ENCODE measurements around a stretch of chr19.

DNA sequence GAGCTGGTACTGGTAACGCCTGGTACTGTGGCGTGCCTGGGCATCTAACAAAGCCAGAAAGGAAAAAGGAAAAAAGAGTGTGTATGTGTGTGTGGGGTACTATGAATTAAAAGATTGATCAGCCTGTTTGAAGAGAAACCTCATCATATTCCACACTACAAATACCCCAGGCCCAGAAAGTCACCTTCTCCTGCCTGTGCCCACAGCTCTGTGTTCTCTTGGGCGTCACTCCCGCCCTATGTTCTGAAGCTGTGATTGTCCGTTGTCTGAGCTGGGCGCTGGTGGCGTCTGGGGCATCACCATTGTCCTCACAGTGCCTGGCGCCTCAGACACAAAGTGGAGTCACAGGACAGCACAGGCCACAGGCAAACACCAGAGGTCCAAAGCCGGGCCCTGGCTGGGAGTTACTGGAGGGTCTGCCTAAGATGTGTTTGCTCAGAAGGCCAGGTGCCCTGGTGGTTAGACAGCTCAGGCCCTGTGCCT, 34.3 kb downstream of the DNM2 start:
- PRO-cap = no peak
- RAMPAGE, long total RNA, 2 experiments = no peak in any of the 2 experiments

DNA sequence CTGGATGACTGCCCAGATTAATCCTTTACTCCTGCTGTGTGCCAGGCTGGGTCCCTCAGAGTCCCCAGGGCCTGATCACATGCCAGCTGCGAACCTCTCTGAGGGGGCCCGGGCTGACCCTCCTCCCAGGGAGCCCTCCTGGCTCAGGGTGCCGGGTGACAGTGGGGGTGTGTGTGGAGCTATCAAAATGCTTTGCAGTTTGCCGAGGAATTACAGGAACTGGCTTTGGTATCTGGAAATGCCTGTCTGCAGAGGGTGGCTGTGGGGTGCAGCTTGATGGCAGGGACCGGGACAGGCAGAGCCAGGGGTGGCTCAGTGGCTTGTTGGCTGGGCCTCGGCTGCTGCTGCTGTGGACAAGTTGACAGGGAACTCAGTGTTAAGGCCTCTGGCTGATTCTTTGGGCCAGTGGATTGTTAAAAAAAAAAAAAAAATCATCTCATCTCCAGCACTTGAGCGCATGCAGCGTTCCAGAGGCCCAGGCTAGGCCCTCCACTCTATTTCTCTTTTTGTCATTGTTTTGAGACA, 49.0 kb downstream of the DNM2 start:
- PRO-cap = no peak
- RAMPAGE, long total RNA, 2 experiments = no peak in any of the 2 experiments

- PRO-cap = no peak
- RAMPAGE, long total RNA, 2 experiments = no peak in any of the 2 experiments
Observed at GRCh38 chr19:10768361-10768842, 50.5 kb downstream of the DNM2 start.

DNA sequence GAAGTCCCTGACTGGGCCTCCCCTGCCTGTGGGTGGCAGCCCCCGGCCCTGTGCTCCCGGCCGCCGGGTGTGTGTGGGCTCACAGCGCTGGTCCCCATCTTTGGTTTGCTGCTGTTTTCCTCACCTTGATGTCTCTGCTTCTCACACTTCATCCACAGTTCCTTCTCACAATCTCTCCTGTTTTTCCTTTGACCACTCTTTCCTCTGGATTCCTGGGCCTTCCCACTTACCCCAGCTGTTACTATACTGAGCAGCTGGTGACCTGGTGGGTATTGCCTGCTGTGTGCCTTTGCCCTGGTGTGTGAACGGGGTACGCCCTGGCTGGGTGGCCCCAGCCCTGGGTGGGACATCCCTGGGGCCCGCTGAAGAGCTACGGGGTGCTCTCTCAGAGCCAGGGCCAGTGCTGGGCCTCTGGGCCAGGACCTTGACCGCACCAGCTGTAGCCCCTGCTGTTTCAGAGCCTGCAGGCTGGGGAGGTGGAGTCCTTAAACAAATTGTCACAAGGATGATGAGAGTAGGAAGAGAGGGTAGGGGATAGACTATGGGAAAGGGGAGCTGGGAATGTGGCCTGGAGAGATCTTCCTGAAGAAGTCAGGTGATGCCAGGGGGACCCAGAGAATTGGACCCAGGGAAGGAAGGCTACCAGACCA, 32.5 kb downstream of the TMED1 start:
- PRO-cap = no peak
- RAMPAGE, long total RNA, 2 experiments = no peak in any of the 2 experiments

DNA sequence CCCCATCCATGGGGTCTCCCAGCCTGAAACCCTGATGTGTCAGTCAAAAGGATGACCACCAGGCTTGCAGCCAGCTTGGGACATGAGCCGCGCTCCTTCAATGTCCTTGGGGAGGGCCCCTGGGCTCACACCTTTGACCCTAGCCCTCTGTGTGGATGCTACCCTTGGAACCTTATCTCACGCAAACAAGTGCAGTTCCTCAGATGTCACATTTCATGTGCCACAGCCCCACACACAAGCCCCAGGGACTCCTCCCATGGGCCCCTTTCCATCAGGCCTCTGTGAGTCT, 24.3 kb downstream of the TMED1 start:
- PRO-cap = no peak
- RAMPAGE, long total RNA, 2 experiments = no peak in any of the 2 experiments

- PRO-cap = no peak
- RAMPAGE, long total RNA, 2 experiments = no peak in any of the 2 experiments
Observed at GRCh38 chr19:10878233-10878678, 6.9 kb downstream of the CARM1 start.

DNA sequence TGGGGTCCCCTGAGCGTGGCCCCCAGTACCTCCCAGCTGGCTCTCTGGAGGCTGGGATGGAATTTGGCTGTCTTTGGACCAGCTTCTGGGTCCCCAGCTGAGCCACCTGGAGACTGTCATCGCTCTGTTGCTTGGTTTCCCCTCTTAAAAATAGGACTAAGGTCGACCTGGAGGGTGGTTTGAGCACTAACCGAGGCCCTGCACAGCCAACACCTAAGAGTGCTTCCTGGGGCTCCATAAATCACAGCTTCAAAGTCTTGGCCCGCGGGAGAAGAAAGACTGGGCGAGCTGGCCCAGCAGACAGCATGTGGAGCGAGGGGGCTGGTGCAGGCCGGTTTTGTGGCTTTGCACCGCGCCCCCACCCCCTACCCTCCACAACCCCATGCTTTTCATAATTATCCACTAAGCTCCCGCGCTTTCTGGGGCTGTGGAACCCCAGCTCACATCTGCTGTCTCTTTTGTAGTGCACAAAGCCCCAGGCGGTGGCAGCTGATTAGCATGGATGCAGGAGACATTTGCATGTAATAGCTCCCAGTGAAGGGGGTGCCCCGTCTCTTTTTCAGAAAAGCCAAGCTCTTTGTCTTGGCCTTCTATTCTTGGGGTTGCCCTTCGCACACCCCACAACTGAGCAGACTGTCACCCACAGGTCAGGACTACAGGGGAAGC, 17.1 kb downstream of the CARM1 start:
- PRO-cap = no peak
- RAMPAGE, long total RNA, 2 experiments = no peak in any of the 2 experiments

DNA sequence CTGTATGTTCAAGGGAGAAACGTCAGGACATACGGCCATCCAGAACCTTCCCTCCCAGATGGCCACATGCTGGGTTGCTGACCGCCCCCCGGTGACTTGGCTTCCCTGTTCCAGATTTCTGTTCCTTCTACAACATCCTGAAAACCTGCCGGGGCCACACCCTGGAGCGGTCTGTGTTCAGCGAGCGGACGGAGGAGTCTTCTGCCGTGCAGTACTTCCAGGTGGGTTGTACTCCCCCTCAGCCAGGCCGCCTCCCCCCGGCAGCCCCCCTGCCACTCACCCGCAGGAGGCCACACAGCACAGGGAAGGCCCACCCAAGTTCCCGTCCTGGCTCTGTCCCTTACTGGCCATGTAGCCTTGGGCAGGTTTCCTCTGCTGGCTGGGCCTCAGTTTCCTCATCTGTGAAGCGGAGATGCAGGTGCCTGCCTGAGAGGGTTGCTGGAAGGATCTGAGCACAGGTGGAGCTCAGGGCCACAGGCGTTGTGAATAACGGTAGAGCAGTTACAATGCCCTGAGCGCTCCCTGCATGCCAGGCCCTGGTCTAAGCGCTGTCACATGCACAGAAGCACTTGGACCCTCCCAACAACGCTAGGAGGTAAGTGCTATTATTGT, 20.4 kb downstream of the YIPF2 start:
- PRO-cap = no peak
- RAMPAGE, long total RNA, 2 experiments = no peak in any of the 2 experiments

DNA sequence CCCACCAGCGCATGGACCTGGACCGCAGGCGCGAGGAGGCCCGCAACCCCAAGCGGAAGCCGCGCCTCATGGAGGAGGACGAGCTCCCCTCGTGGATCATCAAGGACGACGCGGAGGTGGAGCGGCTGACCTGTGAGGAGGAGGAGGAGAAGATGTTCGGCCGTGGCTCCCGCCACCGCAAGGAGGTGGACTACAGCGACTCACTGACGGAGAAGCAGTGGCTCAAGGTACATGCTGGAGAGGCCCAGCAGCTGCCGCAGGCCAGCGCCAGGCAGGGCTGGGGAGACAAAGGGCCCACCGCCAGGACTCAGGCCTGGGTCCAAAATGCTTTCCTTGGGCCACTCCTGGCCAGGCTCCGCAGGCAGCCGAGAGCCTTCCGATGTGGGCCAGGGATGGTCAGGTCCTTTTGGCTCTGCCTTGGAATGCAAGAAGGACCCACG, 54.3 kb upstream of the LDLR start:
- PRO-cap = no peak
- RAMPAGE, long total RNA, 2 experiments = no peak in any of the 2 experiments

DNA sequence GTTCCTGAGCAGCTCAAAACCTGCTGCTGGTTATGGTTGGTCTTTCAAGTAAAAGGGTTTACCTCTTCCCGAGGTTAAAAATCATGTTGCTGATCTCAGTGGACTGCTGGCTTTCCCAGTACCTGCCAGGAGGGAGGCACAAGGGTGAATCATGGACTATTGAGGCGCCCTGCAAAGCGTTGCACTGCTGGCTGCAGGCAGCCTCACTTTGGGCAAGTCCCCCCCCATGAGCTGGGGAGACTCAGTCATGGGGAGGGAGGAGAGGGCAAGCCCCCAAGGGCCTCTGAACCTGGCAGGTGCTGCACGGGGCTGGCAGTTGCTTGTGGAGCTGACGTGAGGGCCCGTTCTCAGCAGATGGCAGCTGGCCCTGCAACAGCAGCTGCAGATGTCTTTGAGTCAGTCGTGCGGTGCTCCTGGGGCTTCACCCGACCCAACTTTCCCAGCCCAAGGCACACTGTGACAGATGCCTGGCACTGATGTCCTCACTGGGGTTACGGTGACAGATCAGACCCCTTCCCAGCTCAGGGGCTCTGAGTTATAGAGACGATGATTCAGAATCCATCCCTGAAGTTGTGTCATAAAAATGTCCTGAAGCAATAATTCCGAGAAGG, 53.8 kb upstream of the LDLR start:
- PRO-cap = no peak
- RAMPAGE, long total RNA, 2 experiments = no peak in any of the 2 experiments

DNA sequence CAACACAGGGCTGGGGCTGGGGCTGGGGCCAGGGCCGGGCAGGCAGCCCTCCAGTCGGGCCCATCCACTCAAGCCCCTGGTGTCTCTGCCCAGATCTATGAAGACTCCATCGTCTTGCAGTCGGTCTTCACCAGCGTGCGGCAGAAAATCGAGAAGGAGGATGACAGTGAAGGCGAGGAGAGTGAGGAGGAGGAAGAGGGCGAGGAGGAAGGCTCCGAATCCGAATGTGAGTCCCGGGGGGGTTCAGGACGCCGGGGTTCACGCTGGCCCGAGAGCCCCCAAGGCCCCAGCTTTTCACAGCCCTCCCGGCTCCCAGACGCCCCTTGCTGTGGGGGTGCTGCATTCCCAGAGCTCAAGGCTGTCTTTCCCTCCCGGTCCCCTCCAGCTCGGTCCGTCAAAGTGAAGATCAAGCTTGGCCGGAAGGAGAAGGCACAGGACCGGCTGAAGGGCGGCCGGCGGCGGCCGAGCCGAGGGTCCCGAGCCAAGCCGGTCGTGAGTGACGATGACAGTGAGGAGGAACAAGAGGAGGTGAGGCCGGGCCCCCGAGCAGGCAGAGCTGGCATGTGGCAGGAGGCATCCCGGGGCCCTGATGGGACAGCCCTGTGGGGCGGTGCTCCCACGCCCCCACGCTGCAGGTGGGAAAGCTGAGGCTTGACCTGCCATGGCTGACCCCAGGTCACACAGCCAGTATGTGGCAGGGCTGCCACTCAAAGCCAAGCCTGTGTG, 29.4 kb upstream of the LDLR start:
- PRO-cap = no peak
- RAMPAGE, long total RNA, 2 experiments = no peak in any of the 2 experiments

DNA sequence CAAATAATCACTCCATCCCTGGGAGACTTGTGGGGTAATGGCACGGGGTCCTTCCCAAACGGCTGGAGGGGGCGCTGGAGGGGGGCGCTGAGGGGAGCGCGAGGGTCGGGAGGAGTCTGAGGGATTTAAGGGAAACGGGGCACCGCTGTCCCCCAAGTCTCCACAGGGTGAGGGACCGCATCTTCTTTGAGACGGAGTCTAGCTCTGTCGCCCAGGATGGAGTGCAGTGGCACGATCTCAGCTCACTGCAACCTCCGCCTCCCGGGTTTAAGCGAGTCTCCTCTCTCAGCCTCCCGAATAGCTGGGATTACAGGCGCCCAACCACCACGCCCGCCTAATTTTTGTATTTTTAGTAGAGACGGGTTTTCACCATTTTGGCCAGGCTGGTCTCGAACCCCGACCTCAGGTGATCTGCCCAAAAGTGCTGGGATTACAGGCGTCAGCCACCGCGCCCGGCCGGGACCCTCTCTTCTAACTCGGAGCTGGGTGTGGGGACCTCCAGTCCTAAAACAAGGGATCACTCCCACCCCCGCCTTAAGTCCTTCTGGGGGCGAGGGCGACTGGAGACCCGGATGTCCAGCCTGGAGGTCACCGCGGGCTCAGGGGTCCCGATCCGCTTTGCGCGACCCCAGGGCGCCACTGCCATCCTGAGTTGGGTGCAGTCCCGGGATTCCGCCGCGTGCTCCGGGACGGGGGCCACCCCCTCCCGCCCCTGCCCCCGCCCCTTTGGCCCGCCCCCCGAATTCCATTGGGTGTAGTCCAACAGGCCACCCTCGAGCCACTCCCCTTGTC, 626 bp downstream of the LDLR start:
- PRO-cap = bidirectional peak, plus-strand start outside the sequence, minus-strand start at position 646 of the sequence
- RAMPAGE, long total RNA, 2 experiments = no peak in any of the 2 experiments

DNA sequence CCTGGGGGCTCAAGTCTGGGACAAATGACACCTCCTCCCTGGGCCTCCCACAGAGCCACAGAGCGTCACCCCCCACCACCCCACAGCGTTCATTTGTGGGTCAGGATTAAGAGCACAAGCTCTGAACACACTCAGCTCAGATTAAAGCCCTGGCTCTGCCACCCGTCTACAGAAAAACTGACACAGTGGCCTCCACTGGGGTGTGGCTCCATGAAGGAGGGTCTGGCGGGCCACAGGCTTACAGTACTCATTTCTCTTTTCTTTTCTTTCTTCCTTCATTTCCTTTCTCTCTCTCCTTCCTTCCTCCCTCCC, 16.3 kb downstream of the SPC24 start:
- PRO-cap = no peak
- RAMPAGE, long total RNA, 2 experiments = no peak in any of the 2 experiments

GRCh38 chr19:11240066-11240470, 649 bp downstream of the ANGPTL8 start:
- PRO-cap = no peak
- RAMPAGE, long total RNA, 2 experiments = no peak in any of the 2 experiments

DNA sequence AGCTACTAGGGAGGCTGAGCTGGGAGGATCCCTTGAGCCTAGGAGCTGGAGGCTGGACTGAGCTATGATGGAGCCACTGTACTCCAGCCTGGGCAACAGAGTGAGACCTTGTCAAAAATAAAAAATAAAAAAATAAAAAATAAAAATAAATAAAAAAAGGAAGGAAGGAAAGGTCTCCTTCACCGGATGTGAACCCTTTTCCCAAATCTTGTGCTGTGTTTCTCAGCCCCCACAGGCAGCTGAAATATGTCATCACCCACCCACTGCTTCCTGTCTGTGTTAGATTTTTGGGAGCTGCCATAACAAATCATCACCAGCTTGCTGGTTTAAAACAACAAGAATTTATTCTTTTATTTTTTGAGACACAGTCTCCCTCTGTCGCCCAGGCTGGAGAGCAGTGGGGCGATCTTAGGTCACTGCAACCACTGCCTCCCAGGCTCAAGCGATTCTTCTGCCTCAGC, 9.5 kb upstream of the TSPAN16 start:
- PRO-cap = no peak
- RAMPAGE, long total RNA, 2 experiments = no peak in any of the 2 experiments

DNA sequence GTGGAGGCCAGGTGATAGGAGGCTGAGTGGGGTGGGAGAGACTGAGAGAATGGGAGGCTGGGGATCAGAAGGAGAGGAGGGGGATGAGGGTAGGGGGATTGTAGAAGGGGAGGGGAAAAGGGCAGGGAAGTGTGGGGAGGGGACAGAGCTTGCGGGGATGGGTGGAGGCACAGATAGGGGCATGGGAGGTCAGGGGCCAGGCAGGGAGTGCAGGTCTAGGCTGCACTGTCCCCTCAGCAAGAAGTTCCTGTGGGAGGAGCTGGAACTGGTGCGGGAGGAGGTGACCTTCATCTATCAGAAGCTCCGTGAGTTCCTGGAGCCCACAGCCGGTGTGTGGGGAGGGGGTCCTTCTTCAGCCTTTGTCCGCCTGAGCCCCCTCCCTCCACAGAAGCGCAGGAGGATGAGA, 3.6 kb upstream of the PLPPR2 start:
- PRO-cap = no peak
- RAMPAGE, long total RNA, 2 experiments = no peak in any of the 2 experiments

GRCh38 chr19:11379381-11379909, 4.7 kb downstream of the EPOR start:
- PRO-cap = no peak
- RAMPAGE, long total RNA, 2 experiments = no peak in any of the 2 experiments

DNA sequence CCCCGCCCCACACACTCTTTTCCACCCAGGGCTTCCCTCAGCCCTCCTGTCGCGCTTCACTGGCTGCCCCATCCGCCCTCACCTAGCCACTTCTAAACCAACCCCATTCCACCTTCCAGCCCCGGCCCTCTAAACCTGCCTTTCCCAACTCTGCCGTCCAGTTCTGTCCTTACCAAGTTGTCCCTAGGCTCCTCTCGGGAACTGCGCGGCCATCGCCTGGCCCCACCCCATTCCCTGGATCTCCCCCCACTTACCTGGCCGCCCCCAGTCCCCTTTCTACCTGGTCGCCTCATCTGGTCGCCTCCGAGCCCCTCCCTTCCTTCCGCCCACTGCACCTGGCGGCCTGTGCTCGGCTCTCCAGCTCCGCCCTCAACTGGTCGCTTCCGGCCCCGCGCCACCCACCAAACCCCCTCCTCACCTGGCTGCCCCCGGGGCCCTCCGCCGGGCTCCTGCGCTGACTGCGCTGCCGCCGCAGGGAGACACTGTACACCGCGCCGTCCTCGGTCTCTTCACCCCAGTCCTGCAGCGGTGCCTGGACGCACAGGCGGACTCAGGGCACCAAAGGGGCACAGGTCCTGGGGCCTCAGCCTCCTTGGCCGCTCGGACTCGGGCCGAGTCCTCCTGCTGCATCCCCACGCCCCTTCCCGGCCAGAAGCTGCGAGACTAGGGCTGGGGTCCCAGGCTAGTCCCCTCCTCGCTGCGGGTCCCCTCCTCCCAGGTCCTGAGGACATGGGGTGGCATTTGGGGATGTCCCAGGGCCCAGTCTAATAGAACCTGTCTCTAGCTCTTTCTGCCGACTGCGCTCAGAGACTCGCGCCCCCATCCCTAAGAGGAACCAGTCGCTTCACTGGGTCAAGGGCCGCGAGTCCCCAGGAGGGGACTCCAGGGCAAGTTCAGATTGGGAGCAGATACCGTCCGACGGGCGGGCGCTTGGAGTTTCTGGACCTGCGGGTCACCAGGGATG, 579 bp downstream of the RGL3 start:
- PRO-cap = no peak
- RAMPAGE, long total RNA, 2 experiments = start-site peak on the minus strand in 1 of 2 experiments, centred at position 314 of the sequence, 111 reads per replicate

- PRO-cap = no peak
- RAMPAGE, long total RNA, 2 experiments = no peak in any of the 2 experiments
Observed at GRCh38 chr19:11421654-11422023, 2.5 kb upstream of the RGL3 start.

DNA sequence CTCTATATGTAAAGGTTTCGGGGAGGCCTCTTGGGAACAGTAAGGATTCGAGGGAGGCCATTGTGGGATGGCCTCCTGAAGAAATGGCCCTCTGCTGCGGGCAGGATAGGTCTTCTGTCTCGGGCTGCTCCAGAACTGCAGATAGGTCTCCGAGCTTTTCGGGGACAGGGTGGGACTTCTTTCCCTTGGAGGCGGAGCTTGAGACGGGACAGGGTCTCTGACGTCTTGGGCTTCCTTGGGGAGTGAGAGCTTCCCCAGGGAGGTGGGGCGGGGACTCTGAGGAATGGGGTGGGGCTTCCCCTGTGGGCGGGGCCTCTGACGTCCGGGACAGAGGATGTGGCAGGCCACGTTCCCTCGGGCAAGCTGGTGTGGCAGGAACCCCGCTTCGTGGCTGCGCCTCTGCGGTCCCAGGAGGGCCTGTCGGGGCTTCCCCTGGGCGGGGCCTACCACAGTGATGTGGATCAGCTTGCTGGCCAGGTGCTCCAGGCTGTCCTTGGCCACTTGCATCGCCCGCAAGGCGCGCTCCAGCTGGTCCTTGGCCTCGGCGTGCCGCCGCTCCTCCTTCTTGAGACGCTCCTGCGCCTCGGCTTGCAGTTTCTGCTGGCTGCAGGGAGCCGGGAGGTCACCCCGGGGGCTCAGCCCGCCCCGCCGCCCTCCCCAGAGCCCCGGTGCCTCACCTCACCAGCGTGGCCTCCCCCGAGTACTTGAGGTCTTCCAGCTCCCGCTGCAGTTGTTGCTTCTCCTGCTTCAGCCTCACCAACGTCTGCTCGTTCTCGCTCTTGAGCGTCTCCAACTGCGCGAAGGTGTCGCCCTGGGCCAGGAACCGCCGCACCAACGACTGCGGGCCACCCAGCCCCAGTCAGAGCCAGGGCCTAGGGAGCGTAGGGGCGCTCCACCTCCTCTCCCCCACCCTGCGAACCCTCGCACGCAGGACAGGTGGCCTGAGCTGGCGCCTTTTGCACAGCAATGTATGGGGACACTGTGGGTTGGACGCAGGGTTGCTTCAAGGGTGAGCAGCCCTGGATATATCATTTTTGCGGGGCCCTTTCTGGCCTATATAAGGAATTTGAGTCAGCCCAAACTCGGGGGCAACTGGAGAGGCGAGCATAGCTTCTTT, 3.3 kb upstream of the RGL3 start:
- PRO-cap = no peak
- RAMPAGE, long total RNA, 2 experiments = no peak in any of the 2 experiments